UCH-1 (cell line): ENCODE measurements around the gene TUBB2A.

GRCh38 chr6:2860861-2862016, 19.6 kb upstream of the SERPINB1 start:
- RRBS = no CpG with 5 or more reads among the region's 14 CpGs

- RRBS = no CpG with 5 or more reads among the region's 39 CpGs
These were observed 18.5 kb downstream of the SERPINB6 start for GRCh38 chr6:2952513-2953622.

- RRBS = no CpG with 5 or more reads among the region's 7 CpGs
These were observed 1.1 kb downstream of the SERPINB6 start for GRCh38 chr6:2970311-2970701.

DNA sequence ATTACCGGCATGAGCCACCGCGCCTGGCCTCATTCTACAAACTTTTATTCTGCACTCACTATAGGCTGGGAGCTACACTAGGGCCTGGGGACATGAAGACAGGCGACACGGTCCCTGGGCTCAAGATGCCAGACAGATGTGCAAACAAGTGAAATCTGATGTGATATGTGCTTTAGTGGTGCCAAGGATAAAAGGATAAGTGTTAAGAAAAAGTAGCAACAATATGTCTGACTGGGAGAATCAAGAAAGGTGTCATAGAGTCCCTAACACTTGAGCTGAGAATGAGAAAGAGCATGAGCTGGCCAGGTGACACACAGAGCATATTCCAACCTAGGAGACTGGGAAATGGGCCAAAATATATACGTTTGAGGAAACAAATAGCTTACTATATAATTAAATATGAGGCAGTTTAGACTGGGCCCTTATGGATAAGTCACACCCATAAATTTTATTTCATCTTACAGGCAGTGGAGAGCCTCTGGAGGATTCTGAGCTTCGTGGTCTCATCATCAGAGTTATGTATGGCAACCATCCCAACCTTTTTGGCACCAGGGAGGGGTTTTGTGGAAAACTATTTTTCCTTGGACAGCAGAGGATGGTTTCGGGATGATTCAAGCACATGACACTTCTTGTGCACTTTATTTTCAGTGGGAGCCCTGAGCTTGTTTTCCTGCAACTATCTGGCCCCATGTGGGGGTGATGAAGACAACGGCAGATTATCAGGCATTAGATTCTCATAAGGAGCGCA, 13.0 kb upstream of the NQO2 start:
- RRBS = no CpG with 5 or more reads among the region's 10 CpGs

- RRBS = no CpG with 5 or more reads among the region's 19 CpGs
These were observed 9.3 kb upstream of the NQO2 start for GRCh38 chr6:2990253-2990984.

DNA sequence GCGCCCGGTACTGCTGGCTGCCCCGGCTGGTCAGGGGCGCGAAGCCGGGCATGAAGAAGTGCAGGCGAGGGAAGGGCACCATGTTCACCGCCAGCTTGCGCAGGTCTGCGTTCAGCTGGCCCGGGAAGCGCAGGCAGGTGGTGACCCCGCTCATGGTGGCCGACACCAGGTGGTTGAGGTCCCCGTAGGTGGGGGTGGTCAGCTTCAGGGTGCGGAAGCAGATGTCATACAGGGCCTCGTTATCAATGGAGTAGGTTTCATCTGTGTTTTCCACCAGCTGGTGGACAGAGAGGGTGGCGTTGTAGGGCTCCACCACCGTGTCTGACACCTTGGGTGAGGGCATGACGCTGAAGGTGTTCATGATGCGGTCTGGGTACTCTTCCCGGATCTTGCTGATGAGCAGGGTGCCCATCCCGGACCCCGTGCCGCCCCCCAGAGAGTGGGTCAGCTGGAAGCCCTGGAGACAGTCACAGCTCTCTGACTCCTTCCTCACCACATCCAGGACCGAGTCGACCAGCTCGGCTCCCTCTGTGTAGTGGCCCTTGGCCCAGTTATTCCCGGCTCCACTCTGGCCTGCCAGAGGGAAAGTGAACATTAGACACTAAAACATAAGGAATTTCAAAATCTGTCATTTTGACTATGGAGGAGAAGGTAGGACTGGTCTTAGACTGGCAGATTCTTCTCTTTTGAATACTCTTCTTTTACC, 2.8 kb downstream of the TUBB2A start:
- RRBS = no CpG with 5 or more reads among the region's 29 CpGs

DNA sequence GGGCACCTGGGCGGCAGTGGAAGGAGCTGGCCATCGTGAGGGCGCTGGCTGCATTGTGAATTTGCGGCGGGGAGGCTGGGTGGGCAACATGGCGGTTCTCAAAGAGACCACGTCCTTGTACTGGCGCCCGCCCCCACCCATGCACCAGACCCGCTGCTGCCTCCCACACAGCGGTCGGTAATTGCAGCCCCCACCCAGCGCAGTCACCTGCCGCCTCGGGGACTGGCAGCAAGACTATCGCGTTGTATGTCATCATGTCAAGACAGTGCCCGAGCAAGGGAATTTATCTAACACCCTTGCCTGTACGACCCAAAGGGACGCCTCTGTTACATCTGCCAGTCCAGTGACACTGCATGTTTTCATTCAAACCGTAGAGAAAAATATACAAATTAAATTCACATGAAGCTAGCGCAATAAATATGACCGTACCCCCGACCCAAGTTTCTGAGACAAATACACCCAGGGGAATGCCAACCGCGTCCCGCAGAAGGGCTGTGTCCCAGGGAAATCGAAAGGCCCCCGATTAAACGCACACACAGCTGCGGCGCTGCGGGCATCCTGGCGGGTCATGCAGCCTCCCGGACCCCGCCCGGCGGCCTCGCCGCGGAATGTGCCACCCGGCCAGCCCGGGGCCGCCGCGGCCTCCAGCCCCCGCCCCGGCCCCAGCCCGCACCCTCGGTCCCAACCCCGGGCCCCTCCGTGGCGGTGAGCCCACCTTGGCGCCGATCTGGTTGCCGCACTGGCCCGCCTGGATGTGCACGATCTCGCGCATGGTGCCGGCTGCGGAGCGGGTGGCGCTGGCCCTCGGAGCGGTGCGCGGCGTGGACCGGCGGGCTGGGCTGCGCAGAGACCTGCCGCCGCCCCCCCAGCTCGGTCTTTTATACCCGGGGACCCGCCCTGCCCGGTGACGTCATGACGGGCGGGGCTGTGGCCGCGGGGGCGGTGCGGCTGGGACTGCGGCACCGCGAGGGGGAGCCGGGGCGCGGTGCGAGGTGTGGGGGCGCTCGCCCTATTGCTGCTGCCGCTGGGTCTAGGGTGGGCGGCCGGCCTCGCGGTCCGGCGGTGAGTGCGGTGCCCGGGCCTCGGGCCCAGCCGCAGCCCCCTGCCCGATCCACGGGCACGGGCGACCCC, at the start of gene TUBB2A:
TSS of gene TUBB2A (minus strand) at position 853 of the 1,131 bp plus-strand sequence.
- RRBS = 3% methylated on average over 43 of the region's 109 CpGs

GRCh38 chr6:3159954-3160890, 2.9 kb upstream of the TUBB2A start:
- RRBS = no CpG with 5 or more reads among the region's 31 CpGs

DNA sequence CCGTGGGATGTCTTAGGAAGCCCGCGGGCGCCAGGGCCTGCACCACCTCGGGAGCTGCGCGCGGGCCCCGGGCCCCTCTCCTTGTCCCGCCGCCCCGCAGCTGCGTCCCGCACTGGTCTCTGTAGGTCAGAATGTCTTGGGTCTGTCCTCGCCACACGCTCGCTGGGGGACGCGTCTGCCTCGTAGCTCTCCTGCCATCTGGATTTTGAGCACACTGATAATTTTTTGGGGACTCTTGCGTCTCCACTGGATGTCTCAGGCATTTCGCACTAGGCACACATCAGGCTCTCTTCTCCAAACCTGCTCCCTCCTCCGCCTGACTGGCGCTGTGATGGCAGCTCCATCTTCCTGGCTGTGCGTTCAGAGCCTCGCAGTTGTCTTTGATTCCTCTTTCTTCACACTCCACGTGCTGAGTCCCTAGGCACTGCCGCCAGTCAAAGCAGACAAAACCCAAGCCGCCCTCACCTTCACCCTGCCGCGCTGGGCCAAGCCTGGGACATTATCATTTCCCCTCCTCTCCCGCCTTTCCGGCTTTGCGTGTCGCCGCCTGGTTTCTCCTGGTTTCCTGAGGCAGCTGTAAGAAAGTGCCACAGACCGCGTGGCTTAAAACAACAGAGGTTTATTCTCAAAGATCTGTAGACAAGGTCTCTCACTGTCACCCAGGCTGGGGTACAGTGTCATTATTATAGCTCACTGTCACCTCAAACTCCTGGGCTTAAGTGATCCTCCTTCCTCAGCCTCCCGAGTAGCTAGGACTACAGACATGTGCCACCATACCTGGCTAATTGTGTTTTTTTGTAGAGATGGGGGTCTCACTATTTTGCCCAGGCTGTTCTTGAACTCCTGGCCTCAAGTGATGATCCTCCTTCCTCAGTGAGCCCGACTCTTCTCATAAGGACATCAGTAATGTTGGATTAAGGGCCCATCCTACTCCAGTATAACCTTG, 848 bp downstream of the PSMG4 start:
- RRBS = no CpG with 5 or more reads among the region's 40 CpGs

DNA sequence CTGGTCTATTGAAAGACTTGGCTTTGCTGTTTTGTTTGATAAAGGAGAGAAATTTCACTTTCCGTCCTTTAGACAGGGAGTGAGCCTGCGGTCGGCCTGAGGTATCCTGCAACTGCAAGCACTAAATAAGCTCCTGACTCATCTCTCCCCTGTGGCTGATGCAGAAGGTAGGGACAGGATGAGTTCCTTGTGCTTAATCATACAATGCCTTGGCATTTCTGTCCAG, 23.3 kb downstream of the PSMG4 start:
- RRBS = no CpG with 5 or more reads among the region's 3 CpGs

GRCh38 chr6:3317786-3318561, 59.2 kb downstream of the PSMG4 start:
- RRBS = no CpG with 5 or more reads among the region's 20 CpGs

DNA sequence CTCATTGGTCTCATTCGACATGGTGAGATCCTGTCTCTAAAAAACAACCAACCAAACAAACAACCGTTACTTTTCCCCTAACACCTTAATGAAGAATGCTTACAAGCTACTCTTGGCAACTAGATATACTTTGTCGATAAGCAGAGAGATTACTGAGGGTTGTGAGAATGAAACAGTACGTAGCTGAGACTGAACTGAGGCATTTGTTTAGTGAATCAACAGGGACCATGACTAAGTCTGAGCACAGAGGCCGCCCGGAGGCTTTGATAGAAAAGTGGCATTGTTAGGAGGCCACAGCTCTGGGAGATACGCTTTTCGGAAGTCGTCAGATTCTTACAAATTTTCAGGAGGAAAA, 69.3 kb downstream of the PSMG4 start:
- RRBS = no CpG with 5 or more reads among the region's 9 CpGs

DNA sequence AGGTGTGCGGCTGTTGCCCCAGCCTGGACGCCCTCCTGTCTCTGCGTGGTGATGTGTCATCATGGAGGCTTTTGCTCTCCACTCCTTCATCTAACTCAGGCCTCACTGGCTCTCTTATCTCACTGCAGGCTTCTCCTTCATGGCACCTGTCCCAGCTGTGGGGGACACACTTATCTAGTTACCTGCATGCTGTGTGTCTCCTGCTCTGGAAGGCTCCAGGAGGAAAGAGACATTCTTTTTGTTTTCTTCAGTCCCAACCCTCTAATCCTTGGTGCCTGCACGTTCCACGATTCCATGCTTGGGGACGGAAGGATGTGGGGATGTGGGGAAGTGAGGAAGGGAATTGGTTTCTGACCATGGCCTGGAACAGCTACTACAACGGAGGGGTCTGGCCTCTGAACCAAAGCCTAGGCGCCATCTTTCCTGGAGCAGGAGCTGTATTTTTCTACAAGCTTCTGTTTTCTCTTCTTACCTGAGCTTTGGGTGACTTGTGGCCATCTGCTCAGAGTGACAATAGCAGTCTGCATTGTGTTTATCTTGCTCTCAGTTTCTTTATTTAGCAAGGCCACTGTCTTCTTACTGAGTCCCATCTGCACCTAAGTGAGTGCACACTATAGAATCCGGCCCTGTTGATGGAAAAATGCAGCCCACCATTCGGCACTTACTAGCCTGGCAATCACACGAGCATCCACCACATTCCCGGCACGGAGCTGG, 89.3 kb downstream of the PSMG4 start:
- RRBS = 95% methylated on average over 4 of the region's 13 CpGs

GRCh38 chr6:3363230-3364253, 93.3 kb downstream of the SLC22A23 start:
- RRBS = no CpG with 5 or more reads among the region's 14 CpGs

DNA sequence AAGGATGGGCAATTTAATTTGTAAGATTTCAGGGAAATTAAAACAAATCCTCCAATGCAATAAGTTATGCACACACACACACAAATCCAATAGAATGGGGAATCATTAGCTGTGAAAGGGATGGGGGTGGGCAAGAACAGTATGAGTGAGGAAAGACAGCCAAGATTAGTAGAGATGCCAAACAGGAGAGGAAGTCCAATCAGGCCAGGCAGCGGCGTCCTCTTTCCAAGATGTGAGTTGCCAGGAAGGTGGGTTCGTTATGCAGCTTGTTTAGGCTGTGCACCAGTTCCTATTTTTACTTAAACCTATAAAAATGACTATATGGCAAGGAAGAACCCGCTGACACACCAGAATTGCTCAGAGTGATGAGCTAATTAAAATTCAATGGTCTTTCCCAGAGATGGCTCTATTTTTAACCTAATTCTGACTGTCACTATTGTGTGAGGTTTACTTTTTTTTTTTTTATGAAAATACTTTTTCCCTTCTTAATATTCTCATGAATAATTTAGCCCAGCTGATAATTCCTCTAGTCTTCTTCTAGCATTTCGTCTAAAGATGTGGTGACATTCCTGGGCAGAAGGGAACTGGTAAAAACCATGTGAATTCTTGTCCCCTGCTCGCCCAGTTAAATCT, 88.1 kb downstream of the SLC22A23 start:
- RRBS = no CpG with 5 or more reads among the region's 6 CpGs

DNA sequence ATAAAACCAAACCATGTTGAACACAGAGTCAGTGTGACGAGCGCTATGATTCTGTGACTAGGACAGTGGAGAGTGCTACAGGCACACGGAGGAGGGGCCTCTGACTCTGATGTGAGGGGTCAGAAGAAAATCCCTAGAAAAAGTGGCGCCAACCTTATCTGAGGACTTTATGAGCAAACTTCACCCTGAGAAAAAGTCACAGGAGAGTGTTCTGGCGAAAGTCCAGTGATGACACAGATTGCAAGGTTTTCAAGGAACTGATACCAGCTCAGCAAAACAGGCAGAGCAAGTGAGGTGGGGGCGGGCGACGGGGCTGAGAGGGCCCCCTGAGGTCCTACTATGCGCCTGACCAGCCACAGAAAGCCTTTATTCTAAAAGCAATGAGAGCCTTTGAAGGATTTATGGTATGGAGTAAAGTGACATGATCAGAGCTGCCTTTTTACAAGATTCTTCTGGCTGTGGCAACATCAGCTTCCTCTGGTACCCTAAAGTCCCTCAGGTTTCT, 73.3 kb downstream of the SLC22A23 start:
- RRBS = no CpG with 5 or more reads among the region's 9 CpGs

- RRBS = no CpG with 5 or more reads among the region's 12 CpGs
These were observed 67.1 kb downstream of the SLC22A23 start for GRCh38 chr6:3389733-3390202.

- RRBS = no CpG with 5 or more reads among the region's 3 CpGs
These were observed 59.8 kb downstream of the SLC22A23 start for GRCh38 chr6:3397090-3397448.

GRCh38 chr6:3410361-3411323, 46.2 kb downstream of the SLC22A23 start:
- RRBS = no CpG with 5 or more reads among the region's 15 CpGs

DNA sequence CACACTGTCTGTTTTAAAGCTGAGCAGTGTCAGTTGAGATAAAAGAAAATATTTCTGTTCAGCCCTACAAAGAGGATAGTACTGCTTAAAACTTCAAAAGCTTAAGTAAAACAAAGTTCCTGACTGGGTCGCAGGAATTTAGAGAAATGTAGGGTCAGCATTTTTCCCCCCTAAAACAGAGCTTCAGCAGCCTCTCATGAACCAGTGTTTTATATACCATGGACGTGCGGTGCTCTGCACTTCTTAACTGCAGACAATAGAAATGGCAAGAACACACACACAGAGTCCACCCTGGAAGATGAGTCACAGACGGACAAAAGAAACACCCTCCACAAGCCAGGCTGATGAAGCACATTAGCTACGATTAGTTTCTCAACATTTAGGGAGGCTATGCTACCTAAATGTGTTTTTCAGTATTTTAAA, 34.8 kb downstream of the SLC22A23 start:
- RRBS = no CpG with 5 or more reads among the region's 5 CpGs